ReNcell CX (cell line): ENCODE measurements around the genes CCT6A, ZNF722 and ZNF107.

DNA sequence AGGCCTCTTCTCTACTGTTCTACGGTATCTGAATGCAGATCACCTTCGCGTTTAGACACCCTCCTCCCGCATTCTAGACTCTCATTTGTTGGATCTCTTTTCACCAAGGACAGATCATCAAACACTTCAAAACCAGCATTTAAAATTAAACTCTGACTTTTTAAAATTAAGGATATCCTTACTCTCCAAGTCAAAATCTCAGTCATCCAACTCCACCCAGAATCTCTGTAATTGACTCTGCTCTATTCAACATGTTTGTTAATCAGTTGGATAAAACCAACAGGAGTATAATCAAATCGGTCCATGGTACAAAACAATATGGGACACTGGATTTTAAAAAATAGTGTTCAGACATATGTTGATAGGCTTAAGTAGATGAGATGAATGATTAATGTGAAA is 7.1 kb downstream of the VOPP1 start:
- PRO-cap: no peak

DNA sequence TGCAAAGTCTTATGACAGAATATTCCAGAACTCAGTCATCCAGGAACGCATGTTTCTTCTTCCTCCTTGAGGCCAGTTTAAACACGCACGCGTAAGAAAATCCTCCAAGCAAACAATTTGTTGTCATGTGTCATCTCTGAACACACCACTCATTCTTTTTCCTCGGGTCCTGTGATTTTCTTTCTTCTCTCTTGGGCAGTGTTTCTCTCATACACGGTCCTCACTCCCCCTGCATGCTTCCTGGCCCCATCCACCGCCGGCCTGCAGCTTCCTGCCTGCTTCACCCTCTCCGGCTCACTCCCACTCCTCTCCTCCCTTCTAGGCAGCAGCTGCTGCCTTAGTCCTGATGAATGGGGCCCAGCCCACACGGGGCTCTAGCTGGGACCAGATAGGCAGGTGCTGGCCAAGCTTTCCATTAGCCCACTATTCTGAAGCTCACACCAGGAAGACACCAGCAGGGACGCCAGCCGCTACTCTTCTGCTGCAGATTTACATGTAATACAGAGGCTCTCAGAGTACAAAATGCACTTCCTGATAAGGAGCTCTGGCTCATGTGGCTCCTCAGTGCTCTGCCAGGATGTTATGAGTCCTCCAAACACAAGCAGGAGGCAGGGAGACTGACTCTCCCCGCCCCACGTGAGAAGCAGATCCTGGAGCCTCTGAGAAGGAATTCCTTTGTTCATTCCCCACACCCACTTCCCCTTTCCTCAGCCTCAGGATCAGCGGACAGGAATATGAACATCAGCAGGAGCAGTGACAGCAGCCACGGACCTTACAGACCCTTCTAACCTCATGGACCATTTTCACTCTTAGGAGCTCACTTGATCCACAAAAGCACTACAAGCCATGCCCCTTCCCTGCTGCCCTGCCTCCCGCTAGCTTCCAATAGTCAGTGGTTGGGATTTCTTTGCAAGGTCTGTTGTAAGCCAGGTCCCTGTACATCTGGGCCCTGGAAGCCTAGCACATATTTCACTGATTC is 117.0 kb upstream of the VOPP1 start:
- PRO-cap: no peak

GRCh38 chr7:55774614-55775344 is 87.8 kb downstream of the SEPTIN14 start:
- PRO-cap: bidirectional peak, plus-strand start at chr7:55774894, minus-strand start at chr7:55774754; bidirectional peak, plus-strand start at chr7:55775257, minus-strand start at chr7:55775124

GRCh38 chr7:56014884-56015282 is 36.4 kb downstream of the PSPH start:
- PRO-cap: no peak

GRCh38 chr7:56051633-56052452 is at the start of gene CCT6A:
CCT6A (plus strand) TSS chr7:56051765.
- PRO-cap: bidirectional peak, plus-strand start at chr7:56051825, minus-strand start at chr7:56051438

GRCh38 chr7:56061583-56062053 is 2.5 kb upstream of the SUMF2 start:
- PRO-cap: no peak

DNA sequence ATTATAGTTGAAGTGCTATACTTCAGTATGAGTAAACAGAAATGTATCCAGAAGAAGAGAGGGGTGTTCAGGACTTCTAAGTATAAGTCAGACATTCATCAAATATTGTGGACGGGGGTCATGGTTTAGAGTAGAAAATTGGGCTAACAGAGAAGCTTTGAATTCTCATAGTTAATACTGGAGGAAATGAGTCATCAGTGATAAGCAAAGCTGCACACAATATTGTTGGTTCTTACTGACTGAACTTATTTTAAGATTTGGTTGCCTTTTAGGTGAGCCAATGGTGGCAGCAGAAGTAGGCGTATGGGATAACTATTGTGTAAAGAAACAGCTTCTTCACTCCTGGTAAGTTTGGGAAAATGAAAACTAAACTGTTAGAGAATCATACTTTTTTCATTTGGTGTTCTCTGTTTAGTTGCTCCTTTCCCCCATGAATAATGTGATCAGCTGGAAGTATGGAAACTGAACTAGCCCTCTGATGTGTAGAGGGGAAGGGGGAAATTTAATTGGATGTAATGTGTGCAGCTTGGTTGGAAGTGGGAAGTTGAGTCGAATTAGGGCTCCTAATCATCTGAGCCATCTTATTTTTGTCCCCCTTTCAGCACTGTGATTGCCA is 1.6 kb upstream of the SUMF2 start:
- PRO-cap: no peak

DNA sequence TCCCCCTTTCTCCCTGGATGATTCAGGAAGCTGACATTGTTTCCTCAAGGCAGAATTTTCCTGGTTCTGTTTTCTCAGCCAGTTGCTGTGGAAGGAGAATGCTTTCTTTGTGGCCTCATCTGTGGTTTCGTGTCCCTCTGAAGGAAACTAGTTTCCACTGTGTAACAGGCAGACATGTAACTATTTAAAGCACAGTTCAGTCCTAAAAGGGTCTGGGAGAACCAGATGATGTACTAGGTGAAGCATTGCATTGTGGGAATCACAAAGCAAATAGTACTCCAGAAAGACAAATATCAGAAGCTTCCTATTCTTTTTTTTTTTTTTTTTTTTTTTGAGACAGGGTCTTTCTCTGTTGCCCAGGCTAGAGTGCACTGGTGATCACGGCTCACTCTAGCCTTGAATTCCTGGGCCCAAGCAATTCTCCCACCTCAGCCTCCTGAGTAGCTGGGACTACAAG is 12.8 kb downstream of the PHKG1 start:
- PRO-cap: no peak

GRCh38 chr7:56084509-56084985 is 8.2 kb downstream of the PHKG1 start:
- PRO-cap: no peak

DNA sequence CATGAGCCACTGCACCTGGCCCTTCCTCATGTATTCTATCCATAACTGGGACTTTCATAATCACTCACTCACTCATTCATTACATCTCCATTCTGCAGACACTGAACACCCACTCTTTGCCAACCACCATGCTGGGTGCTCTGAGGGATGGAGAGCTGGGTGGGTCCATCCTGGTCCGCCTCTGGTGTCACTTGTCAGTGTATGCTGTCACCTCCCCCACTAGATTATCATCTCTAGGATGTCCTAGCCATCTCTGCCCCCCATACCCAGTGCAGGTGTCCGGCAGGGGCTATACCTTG is 2.4 kb downstream of the PHKG1 start:
- PRO-cap: no peak

- PRO-cap: no peak
Measured at GRCh38 chr7:56104497-56104843, 1.8 kb downstream of the CHCHD2 start.

GRCh38 chr7:56174561-56174919 is 58.3 kb upstream of the NUPR2 start:
- PRO-cap: no peak

GRCh38 chr7:57579335-57580215 is 129.6 kb downstream of the ZNF716 start:
- PRO-cap: no peak

DNA sequence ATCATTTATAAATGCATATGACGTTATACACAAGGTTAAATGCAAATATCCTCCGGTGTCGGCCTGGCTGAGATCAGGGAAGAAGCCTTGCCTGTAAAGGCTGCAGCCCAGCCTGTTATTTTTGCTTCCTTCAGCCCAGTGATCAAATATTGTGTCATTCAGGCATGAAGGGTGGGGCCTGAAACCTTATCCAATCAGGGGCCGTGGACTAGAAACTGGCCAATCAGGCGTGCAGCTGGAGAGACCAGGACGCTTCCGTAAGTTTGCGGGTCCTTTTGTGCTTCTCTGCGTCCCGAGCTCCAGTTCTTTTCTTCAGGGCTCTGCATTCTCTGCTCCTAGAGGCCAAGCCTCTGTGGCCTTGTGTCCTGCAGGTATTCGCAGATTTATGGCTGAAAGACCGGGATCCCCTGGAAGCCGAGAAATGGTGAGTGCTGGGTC is at the start of gene ZNF722:
ZNF722 (plus strand) TSS at position 273 of the 438 bp plus-strand sequence.
- PRO-cap: no peak

- PRO-cap: no peak
Measured at GRCh38 chr7:64515403-64515890, 47.4 kb downstream of the ZNF680 start.

GRCh38 chr7:64665665-64666892 is at the start of gene ZNF107:
ZNF107 (plus strand) TSS chr7:64666133.
- PRO-cap: unidirectional peak, plus-strand start at chr7:64666182; unidirectional peak, plus-strand start at chr7:64666241; bidirectional peak, plus-strand start at chr7:64666595, minus-strand start at chr7:64666486

DNA sequence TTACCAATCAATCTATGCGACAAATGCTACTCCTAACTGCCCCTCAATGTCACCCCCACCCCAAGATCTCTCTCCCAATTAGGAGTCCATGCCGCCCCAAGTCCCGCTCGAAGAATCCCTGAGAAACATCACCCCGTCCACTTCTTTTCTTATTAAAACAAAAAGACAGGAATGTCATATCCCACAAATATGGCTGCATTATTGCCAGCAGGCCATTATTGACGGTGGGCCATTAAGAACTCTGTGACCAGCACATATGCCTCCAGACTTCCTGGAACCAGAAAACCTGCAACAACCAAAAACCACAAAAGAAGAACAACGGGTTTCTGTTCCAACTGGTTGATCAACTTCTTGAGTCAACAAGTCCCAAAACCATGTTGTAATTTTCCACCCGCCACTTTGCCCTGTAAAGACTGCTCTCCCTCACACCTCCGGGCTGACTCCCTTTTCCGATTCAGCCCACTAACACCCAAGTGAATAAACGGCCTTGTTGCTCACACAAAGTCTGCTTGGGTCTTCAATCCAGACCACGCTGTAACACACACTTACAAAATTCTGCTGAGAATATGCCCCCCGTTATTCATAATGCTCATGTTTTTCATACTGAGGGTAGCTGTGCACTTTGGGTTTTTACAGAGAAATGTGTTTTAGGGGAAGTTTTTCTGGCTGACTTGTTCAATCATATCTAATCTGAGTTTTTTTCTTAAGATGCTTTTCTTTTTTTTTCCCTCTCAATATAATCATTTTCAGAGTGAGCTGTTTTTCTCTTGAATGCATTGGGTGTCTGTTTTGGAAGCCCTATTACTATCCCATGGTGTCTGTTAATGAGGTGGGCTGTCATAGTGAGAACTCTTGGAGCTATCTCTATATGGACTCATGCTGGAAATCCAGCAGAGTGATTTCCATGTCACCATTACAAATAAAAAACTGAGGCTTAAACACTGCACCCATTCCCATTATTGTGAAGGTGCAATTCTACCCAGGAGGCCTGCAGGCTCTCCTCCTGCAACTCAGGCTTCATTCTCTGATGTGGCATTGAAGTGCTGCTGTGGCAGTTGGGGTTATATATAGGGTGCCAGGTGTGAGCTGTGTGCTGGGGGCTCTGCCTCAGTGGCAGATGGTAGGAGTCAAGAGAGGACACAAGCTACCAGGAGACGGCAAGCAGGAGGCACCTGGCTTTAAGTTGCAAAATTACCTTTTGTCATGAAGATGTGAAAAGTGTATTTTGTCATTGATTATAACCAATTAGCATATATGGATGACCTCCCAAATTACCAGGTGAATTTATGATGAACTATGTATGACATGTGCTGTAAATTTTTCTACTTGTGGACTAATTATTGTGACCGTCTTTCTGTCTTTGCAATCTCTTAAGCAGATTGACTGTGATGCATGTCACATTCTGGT is 21.0 kb downstream of the ZNF107 start:
- PRO-cap: no peak

GRCh38 chr7:64877223-64877754 is 25.8 kb upstream of the ZNF273 start:
- PRO-cap: bidirectional peak, plus-strand start at chr7:64877609, minus-strand start at chr7:64877518

DNA sequence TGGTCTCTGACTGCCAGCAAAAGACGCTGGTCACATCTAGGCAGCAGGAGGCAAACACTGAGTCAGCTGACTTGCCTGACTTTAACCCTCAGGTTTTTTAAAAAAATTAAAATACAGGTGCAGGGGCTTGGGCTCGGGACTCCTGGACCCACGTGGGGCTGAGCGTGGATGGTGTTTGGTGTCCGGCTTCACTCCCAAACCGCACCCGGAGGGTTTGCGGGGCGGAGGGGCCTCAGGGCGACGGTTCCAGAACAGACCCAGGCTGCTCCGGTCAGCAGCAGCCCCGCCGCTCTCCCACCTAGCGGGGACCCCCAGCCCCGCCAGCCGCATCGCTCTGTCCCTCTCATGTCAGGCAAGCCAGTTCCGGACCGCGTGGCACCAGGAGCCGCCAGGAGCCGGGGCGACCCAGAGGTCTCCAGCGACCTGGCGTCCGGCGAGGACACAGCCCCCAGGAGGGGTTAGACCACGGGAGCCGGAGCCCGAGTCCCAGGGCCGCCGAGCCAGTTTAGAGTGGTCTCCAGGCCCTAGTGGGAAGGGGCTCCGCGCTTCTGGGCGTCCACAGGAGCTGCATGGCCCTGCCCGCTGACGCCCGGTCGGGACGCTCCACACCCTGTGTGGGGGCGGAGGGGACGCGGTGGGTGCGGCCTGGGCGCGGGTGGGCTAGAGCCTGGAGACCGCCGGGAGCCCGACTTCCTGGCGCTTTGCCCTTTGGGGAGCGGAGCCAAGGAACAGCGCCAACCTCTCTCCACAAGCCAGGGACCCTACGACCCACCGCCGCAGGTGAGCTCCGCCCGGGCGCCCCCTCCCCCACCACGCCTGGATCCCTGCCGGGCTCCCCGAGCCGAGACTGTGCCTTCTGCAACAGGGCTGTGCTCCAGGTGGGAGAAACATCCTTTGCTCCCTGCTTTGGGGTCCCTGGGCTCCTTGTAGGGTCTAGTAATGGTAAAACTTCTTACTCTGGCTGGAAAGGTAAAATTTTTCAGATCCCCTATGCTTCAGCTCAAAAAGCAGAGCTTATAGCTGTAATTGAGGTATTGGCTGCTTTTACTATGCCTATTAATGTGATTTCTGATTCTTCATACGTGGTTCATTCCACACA is 44.4 kb downstream of the ZNF273 start:
- PRO-cap: unidirectional peak, plus-strand start at position 202 of the sequence

DNA sequence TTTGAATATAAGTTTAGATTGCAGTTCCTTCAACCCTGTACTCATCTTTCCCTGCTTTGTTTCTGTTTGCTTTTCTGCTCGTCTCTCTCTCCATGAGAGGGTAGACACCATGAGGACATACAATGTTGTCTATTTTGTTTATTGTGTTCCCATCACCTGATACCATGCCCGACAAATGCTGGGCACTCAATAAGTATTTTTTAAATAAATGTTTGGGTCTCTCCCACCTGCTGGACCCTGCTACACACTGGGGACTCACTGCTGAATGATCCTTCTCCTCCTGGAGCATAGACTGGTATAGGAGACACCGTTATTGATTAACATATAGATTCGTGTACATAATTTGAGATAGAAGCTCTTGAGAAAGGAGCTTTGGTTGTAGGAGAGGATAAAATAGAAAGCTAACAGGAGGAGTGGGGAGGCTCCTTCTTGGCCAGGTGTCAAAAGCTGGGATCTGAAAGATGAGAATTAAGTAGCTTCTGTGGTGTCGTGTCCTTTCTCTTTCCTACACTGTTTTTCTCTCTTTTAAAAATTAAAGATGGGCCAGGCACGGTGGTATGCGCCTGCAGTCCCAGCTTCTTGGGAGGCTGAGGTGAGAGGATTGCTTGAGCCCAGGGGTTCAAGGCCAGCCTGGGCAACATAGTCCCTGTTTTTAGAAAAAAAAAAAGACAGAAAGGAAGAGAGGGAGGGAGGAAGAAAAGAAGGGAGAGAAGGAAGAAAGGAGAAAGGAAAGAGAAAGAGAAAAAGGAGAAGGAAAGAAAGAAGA is 47.5 kb downstream of the VKORC1L1 start:
- PRO-cap: no peak